ENCODE measurements around a stretch of chrX.

DNA sequence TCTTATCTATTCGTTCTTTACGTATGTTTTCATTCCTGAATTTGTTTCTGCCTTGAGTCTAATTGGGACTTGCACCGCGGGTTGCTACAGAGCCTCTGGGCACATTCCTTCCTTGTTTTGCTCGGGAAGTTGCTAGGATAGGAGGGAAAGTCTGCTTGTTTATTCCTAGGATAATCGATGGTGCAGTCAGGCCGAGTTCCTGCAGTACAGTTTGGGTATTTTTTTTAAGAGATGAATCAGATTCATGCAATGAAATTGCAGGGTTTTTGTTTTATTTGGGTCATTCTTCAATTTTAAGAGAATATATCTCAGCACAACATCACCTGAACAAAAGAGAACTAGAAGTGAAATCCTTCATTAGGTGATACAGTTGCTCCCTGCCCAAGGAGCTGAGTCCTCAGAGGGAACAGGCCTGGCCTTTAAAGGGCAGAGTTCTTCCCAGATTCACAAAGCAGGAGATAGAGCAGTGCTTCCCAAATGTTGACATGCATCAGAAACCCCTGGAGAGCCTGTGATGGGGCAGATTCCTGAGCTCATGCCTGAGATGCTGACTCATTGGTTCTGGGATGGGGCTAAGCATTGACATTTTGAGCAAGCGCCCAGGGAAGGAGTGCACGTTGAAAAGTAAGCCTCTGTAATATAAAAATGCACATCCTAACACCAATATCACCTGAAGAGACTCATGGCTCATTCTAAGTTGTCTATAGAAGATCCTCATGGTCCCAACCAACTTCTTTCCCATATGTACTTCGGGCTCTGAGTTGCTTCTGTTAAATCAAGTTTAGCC lies 115.0 kb upstream of the FAM9B start:
- PRO-cap: unidirectional peak, plus-strand start at position 162 of the sequence; unidirectional peak, plus-strand start at position 590 of the sequence

- PRO-cap: no peak
These were observed 128.6 kb upstream of the TBL1X start for GRCh38 chrX:9336334-9336641.

DNA sequence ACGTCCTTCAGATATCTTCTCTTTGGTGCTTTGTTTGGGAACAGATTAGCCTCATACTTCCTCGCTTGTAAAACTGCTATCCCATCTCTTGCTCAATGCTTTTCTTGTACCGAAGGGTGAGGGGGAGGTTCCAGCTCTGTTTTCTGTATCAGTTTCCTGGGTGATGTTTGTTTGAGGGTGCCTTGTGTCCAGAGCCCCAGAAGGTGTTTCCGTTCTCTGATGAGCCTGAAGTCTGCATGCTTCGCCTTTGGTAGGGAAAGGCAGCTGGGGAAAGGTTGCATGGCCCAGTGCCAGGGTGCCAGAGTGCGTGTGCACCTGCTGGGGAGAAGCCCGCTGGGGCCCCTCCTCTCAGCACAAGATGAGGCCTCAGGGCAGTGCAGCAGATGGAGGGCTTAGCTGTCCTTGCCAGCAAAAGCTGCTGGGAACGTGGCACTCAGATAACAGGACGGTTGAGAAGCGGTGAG lies 73.7 kb downstream of the TBL1X start:
- PRO-cap: no peak

GRCh38 chrX:9787376-9787802 lies 1.2 kb downstream of the SHROOM2 start:
- PRO-cap: no peak

DNA sequence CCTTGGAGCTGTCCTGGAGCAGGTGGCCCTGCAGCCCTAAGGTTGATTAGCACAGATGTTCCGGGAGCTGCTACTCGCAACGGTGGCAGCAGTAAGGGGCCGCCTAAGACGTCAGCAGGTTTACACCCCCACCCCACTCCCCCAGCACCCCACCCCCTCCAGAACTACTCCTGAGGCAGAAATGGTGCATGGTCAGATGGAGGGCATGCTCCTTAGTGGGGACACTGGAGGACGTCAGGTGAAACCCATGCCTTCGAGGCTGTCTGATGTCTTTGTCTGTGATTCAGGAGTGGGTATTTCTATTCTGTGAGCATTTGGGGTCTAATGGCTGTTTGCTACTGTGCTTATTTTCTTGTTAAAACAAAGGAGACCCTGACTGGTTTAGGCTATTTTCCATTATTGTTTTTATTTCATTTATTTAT lies 88.5 kb upstream of the CLDN34 start:
- PRO-cap: no peak

DNA sequence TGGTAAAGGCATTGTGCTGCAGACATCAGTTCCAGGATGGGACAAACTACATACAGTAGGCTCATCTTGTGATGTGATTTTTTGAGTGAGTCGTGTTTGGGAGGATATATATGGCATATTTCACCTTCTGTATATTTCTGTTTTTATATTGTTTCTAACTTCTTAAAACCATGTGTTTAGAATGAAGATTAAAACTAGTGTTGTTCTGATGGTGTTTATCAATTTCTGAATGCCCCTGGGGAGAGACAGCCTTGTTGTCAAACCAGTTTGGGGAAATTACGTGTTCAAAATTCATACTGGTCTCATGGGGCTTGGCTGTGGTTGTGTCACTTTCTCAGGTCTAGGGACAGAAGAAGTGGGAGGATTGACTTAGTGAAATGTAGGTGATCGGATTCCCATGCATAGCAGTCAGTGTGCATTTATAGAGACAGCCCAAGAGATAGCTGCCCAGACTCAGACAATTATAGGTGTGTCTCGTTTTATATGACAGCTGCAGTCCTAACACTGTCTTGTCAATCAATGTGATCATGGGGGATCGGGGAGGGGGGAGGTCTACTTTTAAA lies 94.5 kb upstream of the CLCN4 start:
- PRO-cap: no peak

GRCh38 chrX:10067075-10067651 lies 89.6 kb upstream of the CLCN4 start:
- PRO-cap: no peak

GRCh38 chrX:10121727-10122348 lies 34.9 kb upstream of the CLCN4 start:
- PRO-cap: no peak

- PRO-cap: no peak
These were observed 14.0 kb upstream of the CLCN4 start for GRCh38 chrX:10142596-10143268.

DNA sequence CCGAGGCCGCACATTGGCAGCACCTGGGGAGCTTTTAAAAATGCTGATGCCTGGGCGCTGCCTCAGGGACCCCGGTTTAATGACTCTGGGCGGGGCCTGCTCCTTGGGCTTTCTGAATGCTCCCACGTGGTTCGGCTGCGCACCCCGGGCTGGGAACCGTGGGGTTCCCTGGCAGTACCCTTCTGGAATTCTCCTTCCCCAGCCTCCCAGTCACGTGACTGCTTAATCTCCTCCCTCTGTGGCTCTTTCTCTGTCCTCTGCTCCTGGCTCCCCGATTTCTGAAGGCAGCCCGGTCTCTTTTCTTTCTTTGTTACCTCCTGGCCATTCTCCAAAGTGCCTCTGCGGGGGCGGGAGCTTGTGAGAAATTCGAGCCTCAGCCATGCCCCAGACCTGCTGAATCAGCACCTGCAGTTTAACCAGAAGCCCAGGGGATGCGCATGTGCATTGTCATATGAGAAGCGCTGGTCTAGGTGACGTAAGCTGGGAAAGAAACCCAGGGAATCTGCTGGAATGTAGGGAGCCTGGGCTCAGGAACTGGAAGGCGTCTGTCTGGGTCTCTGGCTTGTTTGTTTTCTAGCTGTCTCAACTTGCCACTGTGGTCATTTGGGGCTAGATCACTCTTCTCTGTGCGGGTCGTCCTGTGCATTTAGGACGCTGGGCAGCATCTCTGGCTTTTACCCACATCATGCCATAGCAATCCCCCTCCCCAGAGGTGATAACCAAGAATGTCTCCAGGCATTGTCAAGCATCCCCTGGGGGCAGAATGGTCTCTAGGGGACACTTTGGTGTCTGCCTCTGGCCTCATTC lies 16.8 kb downstream of the CLCN4 start:
- PRO-cap: no peak

GRCh38 chrX:10618930-10619140 lies 1.6 kb downstream of the MID1 start:
- PRO-cap: no peak

DNA sequence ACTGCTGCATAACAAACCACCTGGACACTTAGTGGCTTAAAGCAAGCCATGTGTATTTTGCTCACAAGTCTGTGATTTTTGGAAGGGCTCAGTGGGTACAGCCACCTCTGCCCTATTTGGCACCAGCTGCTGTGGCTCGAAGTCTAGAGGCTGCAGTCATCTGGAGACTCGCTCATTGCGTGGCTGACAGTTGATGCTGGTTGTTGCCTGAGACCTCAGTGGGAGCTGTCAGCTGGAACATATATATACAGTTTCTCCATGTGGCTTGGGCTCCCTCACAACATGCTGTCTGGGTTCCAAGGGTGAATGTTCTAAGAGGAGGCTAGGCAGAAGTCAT lies 60.8 kb upstream of the MID1 start:
- PRO-cap: no peak

DNA sequence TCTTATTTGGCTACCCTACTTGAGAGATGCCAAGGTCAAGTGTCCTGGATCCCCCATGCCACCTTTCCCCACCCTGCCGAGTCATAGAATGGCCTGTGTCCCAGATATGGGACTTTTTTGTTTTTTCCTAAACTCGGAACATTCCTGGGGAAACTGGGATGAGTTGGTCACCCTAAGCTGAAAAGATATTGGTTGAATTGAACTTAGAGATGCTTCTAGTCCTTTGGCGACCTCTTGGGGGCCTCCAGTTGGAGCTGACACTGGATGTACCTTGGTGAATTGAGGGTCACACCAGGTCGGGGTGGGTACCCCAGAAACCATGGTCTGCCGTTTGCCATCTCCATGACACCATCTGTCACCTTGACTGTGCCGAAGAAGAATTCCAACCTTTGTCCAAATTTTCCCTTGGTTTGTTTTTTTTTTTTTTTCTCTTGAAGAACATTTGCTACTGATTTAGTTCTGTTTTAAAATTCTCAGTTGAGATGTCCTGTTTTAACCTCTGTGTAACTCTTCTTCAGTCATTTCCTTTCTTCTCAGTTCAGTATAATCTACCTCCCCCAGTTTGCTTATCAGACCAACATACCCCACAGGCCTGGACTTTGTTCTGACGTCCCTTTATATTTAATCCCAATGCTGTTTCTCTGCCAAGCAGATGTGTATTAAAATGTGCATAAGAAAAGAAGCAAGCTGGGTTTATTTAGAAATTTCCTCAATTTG lies 24.1 kb downstream of the HCCS start:
- PRO-cap: no peak

- PRO-cap: unidirectional peak, plus-strand start at chrX:11437809
These were observed 144.3 kb downstream of the AMELX start for GRCh38 chrX:11437333-11438181.

DNA sequence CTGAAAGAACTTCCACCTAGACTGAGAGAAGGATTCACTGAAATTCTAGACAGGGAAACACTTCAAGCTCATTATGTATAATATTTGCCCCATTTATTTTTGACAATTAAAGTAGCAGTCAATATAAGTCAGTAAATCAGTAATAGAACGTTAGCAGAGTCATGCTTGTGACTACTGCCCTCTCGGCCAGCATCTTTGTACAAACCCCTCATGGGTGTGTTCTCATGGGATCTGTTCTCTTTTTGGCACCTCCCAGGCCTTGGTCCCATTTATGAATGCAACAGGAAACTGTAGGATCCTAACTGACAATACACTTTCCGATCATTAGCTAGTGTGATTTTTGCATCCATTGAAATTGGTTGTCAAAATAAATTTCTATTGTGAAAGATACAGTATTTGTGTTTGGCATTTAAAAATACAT lies 2.9 kb downstream of the MSL3 start:
- PRO-cap: no peak

DNA sequence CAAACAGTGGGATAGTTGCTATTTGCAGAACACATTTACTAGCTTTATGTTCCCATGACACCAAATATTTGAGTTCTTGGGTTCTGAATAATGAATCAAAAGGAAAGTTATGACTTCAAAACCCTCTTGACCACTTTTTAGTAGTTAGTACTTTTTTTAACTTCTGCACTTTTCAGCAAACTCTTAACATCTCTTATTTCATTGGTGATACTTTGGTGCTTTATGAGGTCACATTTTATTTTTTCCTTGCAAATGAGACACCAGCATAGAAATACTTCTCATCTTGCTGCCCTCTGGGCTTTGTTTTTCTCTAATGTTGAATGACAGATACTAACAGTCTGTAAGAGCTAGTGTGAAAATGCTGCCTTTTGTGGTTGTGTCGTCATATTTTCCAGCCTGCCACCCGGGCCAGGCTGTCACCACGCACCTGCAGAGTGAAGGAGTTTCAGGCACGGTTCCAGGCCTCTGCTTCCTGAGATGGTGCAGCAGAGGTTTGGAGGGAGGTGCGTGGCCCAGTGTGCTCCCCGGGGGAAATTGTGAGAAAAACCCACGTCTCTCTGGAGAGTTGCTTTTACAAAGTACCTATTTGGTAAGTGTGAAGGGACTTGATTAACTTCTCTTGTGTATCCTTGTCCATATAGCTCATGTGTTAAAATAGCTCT lies 34.7 kb downstream of the MSL3 start:
- PRO-cap: no peak

DNA sequence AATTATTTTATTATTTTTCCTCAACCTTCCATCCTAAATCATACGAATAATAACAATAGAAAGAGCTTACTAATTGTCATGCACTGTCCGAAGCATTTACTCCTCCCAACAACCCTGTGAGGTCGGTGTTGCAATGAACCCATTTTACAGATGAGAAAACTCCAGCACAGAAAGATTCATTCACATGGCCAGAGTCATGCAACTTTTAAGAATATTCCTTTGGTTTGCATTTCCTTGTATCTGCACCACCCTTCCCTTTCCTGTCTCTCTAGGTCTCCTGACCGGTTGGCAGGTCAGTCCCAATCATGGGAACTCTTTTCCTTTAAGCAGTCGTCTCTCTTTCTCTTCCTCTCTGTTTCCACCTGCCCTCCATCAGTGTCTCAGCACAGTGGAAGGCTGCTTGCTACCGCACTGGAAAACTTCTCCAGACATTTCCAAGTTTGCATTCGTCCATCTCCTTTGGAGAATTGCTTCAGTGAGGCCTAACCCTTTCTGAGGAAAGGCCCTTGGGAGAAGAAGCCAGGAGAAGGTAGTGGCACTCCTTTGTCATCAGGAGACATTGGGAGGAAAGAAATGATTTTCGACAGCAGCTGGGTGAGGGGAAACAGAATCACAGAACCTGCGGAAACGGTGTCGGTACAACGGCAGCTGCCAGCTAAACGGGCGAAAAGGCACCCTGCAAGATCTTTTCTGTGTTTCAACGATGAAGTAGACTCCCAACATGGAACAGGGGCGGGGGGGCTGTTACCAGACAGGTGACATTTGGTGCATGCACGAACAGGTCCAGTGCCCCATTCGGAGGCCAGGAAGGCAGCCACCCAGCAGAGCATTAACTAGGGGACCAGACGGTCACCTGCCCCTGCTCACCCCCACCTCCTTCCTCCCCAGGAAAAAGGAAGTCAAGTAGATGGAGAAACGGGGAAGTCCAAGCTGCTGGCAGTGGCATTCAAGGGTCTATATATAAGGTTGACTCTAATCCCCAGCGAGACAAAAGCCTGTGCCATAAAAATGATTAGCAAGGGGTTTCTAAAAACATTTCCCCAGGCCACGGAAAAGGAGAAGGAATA lies 1.7 kb upstream of the TMSB4X start:
- PRO-cap: no peak

DNA sequence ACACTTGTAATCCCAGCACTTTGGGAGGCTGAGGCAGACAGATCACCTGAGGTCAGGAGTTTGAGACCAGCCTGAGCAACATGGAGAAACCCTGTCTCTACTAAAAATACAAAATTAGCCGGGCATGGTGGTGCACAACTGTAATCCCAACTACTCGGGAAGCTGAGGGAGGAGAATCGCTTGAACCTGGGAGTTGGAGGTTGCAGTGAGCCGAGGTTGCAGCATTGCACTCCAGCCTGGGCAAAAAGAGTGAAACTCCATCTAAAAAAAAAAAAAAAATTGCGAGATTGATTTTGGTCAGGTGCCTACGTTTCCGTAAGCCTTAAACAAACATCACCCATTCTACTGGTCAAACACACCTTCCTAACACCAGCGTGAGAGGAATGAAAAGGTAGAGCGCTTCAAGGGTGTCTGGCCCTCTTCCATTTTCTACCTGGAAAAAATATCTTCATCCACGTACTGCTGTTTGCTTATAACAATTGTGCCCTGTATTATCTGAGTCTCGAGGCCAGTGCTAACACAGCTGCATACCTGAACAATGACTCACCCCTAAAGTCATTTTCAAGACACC lies 13.7 kb downstream of the TMSB4X start:
- PRO-cap: no peak

DNA sequence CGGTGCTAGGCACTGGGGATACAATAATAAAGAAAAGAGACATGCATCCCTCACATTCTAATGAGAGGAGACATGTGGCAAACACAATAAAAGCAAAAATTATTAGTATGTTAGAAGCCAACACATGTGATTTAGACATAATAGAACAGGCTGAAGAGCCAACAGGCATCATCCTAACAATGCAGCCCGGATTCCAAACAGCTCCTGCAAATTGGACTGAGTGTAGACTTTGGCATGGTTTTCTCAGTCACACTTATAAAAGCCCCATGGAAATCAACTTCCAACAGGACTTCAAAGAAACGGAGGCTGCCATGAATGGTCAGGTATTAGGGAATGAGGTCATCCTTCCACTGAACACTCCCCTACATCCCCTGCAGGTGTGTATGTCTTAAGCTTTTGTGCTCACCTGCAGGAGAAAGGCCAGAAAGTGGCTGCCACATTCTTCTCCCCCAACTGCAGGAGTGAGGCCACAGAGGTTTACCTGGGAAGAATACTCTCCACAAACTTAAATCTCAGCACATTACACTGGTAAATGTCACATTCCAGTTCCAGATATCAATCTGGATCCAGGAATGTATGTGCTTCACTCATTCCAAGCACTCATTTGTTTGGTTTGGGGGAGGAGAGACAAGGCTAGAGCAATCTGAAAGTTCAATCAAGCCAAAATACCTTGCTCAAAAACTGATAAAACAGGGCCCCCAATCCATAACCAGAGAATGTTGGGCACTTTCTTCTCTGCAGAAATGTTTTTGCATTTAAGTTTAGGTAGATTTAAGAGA lies 15.6 kb downstream of the FAM9C start:
- PRO-cap: no peak

DNA sequence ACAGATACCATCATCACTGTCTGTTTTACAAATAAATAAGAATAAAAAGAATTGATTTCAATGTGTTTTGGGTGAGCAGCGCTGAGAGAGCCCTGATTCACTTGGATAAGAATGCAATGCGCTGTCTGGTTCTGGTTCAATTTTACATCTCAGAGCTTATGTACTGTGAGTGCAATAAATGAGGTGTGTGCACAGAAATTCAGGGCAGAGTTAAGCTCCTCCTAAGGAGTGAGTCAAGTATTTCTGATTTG lies 11.3 kb downstream of the FAM9C start:
- PRO-cap: no peak

Measured in osteocyte (in vitro differentiated cells).